ENCODE results near the gene SH3PXD2B.

DNA sequence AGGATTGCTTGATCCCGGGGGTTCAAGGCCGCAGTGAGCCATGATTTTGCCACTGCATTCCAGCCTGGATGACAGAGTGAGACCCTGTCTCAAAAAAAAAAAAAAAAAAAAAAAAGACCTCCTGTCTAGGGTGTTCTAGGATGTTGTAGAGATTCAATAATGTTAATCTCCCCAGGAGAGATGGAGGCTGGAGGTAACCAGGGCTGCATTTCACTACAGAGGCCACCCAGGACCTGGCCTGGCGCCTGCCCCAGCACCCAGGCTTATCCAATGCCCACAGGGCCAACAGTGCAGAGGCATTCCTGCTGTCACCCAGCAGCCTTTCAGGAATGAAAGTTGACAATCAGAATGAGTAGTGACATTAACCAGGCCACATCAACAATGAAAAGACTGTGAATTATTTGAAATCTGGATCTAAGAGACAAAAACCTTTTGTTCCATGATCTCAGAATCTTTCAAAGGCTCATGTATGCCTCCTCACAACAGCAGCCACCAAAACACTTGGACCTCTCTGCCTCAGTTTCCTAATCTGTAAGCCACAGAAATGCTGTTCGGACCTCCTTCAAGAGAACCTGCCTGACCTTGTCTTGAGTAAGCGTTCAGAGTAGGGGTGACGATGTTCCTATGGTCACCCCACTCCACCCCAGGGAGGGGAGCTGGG, 36.1 kb upstream of the GABRP start:
- PRO-cap, 6 experiments = peak in 1 of 6 experiments; most common minus-strand start position 235 of the sequence (in 1)
- RAMPAGE, long total RNA, 2 experiments = start-site peak on the minus strand in 2 of 2 experiments, centred at positions 201 to 211 of the sequence, 16 to 44 reads per replicate
- RRBS = no CpG with 5 or more reads among the region's 6 CpGs

DNA sequence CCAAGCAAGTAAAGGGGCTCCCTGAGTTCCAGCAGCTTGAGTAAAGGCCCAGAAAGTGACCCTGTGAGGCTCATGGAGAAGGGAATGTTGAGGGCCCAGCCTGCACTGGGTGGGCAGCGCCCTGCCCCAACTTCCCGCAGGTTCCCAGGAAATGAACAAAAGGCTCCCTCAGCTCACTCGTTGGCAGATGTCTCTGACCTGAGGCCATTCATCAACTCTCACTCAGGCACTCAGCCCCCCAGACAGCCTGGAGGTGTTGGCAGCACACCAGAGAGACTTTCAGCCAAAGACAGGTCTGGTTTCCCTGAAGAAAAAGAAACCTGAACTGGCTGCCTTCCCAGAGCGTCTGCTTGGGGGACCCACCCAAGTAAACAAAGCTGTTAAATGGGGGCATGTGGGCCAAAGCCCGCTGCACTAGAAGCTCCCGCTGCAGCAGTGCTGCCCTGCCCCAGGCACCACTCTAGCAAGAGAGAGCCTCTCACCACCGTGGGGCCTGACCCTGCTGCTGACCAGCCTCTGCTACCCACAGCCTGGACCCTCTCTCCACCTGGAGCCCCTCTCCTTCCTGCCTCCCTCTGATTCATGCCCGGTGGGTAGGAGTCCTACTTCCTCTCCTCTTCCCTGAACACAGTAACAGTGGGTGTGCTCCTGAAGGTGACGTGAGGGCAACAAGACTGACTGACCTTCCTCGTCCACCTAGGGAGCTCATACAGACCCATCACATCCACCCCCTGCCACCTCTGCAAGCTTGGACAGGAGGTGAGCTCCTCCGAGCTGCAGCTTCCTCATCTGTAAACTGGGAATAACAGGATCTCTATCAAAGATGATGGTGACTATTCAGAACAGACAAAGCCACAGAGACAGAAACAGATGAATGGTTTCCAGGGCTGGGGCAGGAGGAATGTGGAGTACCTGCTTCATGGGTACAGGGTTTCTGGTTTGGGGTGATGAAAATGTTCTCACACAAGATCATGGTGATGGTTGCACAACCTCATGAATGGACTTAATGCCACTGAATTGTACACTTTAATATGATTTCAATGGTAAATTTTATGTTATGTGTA, 31.1 kb upstream of the GABRP start:
- PRO-cap, 6 experiments = no peak in any of the 6 experiments
- RAMPAGE, long total RNA, 2 experiments = no peak in any of the 2 experiments
- RRBS = no CpG with 5 or more reads among the region's 11 CpGs

- PRO-cap, 6 experiments = peak in 4 of 6 experiments; most common plus-strand start chr5:170756239 (in 4)
- RAMPAGE, long total RNA, 2 experiments = no peak in any of the 2 experiments
- RRBS = no CpG with 5 or more reads among the region's 9 CpGs
Measured at GRCh38 chr5:170755630-170756618, 27.6 kb upstream of the GABRP start.

DNA sequence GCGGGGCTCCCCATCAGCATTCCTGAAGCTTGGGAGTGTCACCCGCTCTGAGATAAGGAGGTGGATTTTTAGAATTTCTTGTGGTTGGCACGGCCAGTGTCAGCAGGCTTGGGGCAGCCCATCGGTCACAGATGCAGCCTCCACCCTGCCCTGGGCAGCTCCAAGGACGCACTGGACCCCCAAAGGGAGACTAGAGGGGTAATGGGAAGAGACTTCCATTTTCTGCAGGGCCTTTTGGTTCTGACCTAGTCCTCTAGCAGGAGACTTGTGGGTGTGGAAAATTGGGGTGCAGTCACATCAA, 5.4 kb downstream of the FGF18 start:
- PRO-cap, 6 experiments = no peak in any of the 6 experiments
- RAMPAGE, long total RNA, 2 experiments = no peak in any of the 2 experiments
- RRBS = no CpG with 5 or more reads among the region's 5 CpGs

- PRO-cap, 6 experiments = no peak in any of the 6 experiments
- RAMPAGE, long total RNA, 2 experiments = no peak in any of the 2 experiments
- RRBS = no CpG with 5 or more reads among the region's 3 CpGs
Measured at GRCh38 chr5:171521228-171521931, 101.9 kb downstream of the FGF18 start.

DNA sequence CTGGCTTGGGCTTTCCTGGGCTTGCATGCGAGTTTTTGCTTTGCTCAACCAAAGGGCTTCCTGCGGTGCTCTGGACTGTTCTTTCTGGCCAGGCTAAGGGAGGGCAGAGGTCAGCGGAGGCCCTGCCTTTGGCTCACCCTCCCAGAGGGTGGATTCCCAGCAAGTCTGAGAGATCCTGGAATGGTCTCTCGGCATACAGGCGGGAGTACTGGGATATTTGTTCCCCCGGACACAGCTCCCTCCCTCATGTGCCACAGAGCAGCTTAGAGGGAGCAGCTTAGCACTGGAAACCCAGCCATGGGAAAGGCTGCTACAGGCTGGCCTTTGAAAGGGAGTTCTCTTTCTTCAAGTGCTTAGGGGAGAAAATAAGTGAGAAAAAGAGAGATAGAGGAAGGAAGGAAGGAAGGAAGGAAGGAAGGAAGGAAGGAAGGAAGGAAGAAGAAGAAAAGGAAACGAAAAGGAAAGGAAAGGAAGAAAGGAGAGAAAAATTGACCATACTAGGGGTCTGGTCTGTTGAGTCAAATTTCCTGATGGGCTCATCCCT, 158.8 kb downstream of the FGF18 start:
- PRO-cap, 6 experiments = peak in 1 of 6 experiments; most common plus-strand start position 247 of the sequence (in 1)
- RAMPAGE, long total RNA, 2 experiments = no peak in any of the 2 experiments
- RRBS = no CpG with 5 or more reads among the region's 7 CpGs

GRCh38 chr5:171996318-171996934, 10.0 kb downstream of the FBXW11 start:
- PRO-cap, 6 experiments = no peak in any of the 6 experiments
- RAMPAGE, long total RNA, 2 experiments = no peak in any of the 2 experiments
- RRBS = no CpG with 5 or more reads among the region's 7 CpGs

- PRO-cap, 6 experiments = no peak in any of the 6 experiments
- RAMPAGE, long total RNA, 2 experiments = no peak in any of the 2 experiments
- RRBS = no CpG with 5 or more reads among the region's 18 CpGs
Measured at GRCh38 chr5:172096213-172096783, 89.9 kb upstream of the FBXW11 start.

- PRO-cap, 6 experiments = no peak in any of the 6 experiments
- RAMPAGE, long total RNA, 2 experiments = no peak in any of the 2 experiments
- RRBS = no CpG with 5 or more reads among the region's 16 CpGs
Measured at GRCh38 chr5:172147576-172148374, 40.2 kb downstream of the STK10 start.

DNA sequence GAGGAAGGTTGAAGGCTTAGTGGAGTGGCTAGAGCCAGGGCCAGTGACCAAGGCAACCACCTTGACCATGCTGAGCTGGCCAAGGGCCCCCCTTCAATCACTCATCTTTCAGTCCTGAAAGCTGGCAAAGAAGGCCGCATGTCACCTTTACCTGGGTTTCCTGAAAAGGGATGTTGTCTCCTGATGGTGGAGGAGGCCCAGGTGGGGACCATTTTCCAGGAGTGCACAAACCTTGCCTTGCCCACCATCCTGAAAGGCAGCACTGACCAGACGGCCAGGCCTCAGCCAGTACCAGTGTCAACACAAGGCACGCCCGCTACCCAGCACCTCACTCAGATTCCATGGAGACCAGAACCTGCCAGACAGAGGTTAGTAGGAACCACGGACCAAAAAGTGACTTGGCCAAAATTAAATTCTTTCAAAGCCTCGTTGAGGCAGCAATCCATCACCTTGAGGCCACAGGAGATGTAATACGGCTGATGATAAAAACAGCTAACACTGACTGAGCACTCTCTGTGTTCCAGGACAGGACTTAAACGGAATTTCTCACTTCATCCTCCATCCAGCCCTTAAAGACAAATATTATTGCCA, 25.3 kb downstream of the STK10 start:
- PRO-cap, 6 experiments = no peak in any of the 6 experiments
- RAMPAGE, long total RNA, 2 experiments = no peak in any of the 2 experiments
- RRBS = no CpG with 5 or more reads among the region's 8 CpGs

DNA sequence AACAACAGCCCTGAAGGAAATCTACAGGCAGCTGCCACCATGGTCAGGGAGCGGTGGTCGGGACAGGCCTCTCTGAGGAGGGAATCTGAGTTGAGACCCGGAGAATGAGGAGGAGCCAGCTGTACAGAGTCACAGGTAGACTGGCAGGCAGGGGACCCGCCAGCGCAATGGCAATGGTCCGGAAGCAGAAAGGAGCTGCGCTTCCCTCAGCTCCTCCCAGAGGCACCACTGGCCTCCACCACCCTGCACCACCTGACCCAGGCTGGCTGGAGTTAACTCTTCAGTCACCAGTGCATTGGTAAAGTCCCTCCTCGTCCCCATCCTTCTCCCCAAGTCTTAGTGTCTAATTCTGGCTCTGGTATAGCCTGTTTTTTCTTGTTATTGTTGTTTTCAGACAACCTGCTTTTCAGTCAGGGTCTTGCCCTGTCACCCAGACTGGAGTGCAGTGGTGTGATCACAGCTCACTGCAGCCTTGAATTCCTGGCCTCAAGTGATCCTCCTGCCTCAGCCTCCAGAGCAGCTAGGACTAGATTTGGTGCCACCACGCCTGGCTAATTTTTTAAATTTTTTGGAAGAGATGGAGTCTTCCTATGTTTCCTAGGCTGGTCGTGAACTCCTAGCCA, 13.3 kb downstream of the STK10 start:
- PRO-cap, 6 experiments = peak in 6 of 6 experiments; most common minus-strand start position 169 of the sequence (in 6)
- RAMPAGE, long total RNA, 2 experiments = no peak in any of the 2 experiments
- RRBS = 5% methylated on average over 4 of the region's 10 CpGs

DNA sequence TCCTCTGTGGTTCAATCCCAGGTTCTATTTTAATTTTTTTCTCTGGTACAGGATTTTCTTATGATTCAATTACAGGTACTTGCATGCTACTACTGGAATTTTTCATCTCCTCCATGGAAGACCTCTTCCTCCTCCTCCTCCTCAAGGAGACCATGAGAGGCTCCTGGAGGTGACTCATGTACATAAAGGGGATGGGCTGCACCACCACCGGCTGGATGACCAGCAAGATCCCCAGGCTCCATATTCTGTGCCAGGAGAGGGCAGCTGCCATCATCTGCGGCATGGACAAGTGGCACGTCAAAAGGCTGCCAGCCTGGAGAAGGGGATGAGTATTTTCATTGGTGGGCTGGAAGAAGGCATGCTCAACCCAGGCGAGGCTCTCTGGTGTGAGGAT, 28.8 kb downstream of the UBTD2 start:
- PRO-cap, 6 experiments = no peak in any of the 6 experiments
- RAMPAGE, long total RNA, 2 experiments = no peak in any of the 2 experiments
- RRBS = no CpG with 5 or more reads among the region's 4 CpGs

- PRO-cap, 6 experiments = no peak in any of the 6 experiments
- RAMPAGE, long total RNA, 2 experiments = no peak in any of the 2 experiments
- RRBS = no CpG with 5 or more reads among the region's 4 CpGs
Measured at GRCh38 chr5:172370240-172370589, 84.1 kb downstream of the SH3PXD2B start.

- PRO-cap, 6 experiments = peak in 6 of 6 experiments; most common plus-strand start chr5:172454652 (in 6); most common minus-strand start chr5:172454509 (in 3)
- RAMPAGE, long total RNA, 2 experiments = no peak in any of the 2 experiments
- RRBS = 1% methylated on average over 45 of the region's 137 CpGs
Measured at GRCh38 chr5:172453712-172455078, at the start of gene SH3PXD2B. SH3PXD2B (minus strand) TSS chr5:172454525.

DNA sequence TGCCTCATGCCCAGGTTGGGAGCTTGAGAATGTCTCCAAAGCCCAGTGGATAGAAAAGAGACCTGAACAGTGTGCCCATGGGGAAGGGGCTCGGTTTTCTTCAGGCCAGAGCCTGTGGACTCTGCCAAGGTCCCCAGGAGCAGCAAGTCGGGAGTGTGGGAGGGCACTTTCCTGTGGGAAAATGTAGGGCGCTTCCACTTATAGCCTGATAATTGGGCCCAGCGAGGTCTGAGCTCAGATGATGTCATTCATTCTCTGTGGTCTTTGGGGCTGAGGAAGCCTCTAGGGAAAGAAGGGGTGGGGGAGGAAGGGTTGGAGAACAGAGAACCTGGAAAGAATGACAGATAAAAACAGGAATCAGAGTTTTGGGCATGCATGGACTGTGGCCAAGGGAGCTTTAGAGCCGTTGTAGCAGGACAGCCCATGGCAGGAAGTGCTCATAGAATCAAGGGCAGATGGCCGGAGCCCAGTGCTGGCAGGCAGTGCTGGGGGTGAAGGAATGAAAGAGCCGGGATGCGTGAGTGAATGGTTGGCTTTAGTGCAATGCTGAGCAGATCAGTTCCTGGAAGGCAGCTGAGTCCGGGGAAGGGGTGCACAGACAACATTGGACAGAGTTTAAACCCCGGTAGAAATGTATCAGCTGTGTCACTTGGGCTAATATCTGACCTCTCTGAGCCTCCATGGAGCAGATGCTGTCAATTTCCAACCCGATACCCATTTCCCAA, 42.6 kb upstream of the SH3PXD2B start:
- PRO-cap, 6 experiments = peak in 3 of 6 experiments; most common plus-strand start position 289 of the sequence (in 2); most common minus-strand start position 155 of the sequence (in 3)
- RAMPAGE, long total RNA, 2 experiments = no peak in any of the 2 experiments
- RRBS = 22% methylated on average over 5 of the region's 11 CpGs

DNA sequence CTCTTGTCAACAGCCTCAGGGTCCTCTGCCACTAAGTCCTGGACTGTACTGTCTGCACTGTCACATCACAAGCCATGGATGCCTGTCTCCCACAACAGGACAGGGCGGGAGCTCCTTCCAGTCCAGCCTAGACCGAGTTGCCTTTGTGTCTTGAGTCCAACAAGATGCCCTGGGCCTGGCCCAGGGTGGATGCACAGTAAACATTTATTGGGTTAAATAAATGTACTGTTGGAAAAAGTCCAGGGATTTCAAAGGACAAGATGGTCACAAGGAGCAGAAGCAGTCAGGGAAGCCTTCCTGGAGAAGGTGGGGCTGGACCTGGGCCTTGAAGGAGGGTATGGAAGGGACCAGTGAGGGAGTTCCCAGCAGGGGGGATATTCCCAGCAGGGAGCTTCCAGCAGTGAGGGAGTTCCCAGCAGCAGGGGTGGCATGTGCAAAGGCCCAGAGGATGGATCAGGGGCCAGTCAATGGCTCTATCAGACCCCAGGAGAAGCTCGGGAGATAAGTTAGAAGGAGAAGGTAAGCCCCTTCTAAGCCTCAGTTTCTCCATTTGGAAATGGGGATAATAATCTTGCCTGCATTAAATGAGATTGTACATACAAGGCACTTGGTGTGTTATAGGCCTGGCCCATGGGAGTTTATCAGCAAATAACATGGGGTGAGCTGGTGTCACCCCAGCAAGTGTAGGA, 72.6 kb upstream of the NEURL1B start:
- PRO-cap, 6 experiments = no peak in any of the 6 experiments
- RAMPAGE, long total RNA, 2 experiments = no peak in any of the 2 experiments
- RRBS = no CpG with 5 or more reads among the region's 3 CpGs

- PRO-cap, 6 experiments = no peak in any of the 6 experiments
- RAMPAGE, long total RNA, 2 experiments = no peak in any of the 2 experiments
- RRBS = no CpG with 5 or more reads among the region's 9 CpGs
Measured at GRCh38 chr5:172656586-172656836, 15.4 kb downstream of the NEURL1B start.

- PRO-cap, 6 experiments = peak in 1 of 6 experiments; most common plus-strand start chr5:172689236 (in 1)
- RAMPAGE, long total RNA, 2 experiments = no peak in any of the 2 experiments
- RRBS = no CpG with 5 or more reads among the region's 16 CpGs
Measured at GRCh38 chr5:172688681-172689567, 47.9 kb downstream of the NEURL1B start.

DNA sequence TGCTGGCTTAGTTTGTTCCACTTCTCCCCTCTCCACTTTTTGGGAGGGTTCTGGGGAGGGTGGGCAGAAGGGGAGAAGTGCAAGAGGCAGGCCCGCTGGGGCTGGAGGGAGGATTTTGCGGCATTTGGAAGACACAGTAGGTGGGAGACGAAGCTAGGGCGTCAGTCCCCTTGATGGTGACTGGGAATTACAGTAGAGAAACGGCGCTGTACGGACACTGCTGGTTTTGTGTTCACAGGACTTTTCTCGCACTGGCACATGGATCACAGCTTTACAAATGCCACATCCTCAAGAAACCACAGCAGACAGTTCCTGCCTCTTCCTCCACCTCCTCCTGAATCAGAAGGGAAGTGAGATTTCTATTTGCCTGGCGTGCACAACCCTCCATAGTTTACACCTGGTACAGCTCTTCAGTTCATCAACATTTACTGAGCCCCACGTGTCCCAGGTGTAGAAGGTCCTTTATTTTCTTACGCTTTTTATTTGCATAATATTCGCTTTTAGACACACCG, 60.6 kb downstream of the NEURL1B start:
- PRO-cap, 6 experiments = no peak in any of the 6 experiments
- RAMPAGE, long total RNA, 2 experiments = no peak in any of the 2 experiments
- RRBS = no CpG with 5 or more reads among the region's 13 CpGs

DNA sequence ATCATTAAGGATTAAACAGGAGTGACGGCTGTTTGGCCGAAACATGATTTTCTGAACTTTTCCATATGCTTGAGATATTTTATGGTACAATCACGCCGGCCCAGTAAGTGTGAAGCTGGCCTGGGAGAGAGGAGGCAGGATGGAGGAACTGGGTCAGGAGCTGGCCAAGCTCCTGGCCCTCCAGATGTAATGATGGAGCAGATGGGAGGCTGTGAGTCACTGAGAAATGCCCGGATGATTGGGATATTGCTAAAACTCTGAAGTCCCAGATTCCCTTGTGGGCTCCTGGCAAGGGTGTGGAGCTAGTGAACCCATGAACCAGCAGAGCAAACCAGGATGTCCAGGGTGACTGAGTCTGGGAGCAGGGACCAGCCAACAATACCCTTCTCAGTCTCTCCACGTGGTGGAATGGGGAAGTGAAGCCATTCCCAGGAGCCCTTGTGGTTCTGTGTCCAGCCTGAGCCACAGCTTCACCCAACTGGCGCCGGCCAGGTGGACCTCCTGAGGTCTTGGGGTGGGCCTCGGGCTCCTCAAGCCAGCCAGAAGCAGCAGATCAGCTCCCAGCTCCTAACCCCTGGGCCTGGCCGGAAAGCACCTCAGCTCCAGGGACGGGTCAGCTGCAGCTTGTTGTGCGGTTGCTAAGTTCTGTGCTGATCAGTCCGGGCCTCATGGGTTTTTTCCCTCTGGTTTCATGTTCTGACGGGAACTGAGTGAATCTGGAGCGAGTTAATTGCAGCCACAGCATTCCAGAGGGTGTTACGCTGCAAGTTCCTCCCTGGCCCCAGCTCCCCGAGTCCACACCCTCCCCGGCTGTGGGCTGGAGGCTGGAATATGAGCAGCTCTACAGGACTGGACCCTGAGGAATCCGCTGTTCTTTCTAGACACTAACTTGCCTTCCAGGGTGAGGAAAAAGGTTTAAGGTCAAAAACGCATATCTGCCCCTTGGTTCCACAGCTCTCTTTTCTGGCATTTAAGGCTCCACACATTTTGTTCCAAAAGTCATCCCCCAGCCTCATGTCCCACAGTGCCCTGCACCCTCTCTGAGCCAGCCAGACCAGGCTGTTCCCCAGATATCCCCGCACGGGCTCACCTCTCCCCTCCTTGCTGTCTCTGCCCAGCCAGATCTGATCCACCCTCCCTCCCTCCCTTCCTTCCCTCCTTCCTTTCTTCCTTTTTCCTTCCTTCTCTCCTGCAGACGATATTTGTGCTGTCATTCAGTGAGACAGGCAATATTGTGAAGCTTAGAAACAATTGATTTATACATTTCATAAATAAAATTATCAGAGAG, 37.5 kb downstream of the DUSP1 start:
- PRO-cap, 6 experiments = peak in 5 of 6 experiments; most common plus-strand start position 798 of the sequence (in 5); most common minus-strand start position 701 of the sequence (in 2)
- RAMPAGE, long total RNA, 2 experiments = no peak in any of the 2 experiments
- RRBS = 11% methylated on average over 6 of the region's 23 CpGs

All from heart left ventricle (tissue), 7 donors.